Type B pancreatic cell (in vitro differentiated cells): Measurements from ENCODE around the gene FBXO45.

DNA sequence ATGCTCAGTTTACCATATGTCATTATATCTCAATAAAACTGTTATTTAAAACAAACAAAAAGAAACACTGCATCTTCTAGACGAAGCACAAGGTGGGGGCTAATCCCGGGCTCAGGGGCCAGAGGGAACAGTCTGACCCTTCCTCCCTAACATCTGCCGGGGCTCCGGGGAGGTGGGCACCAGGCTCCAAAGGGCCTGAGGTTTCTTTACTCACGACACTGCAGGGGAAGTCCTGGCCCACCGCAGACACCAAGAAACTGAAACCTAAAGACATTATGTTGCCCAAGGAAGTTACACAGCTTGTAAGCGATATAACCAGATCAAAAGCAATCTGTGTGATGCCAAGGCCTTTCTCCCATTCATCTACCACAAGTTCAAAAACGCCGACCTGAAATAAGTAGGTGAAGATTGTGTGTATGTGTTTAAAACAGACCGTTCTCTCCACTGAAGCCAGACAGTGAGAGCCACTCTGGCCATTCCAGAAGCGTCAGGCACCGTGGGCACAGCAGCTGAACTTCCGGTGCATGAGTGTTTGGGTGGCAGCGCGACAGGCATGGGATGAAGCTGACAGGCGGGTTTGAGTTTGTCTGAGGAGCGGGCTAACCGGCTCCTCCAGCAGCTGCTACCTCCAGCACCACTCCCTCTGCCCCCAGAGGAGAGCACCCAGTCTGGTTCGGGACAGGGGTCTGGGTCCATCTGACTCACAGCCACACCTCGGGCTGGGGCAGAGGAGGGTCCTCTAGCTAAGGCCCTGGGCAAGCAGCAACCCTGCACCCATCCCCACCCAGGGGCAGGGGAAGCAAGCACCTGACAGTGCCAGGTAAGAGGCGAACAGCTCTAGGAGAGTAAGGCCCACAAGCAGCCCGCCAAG, 1.4 kb downstream of the TNK2 start:
- PRO-cap = no peak

GRCh38 chr3:195932400-195933019, 24.2 kb upstream of the TNK2 start:
- PRO-cap = no peak

DNA sequence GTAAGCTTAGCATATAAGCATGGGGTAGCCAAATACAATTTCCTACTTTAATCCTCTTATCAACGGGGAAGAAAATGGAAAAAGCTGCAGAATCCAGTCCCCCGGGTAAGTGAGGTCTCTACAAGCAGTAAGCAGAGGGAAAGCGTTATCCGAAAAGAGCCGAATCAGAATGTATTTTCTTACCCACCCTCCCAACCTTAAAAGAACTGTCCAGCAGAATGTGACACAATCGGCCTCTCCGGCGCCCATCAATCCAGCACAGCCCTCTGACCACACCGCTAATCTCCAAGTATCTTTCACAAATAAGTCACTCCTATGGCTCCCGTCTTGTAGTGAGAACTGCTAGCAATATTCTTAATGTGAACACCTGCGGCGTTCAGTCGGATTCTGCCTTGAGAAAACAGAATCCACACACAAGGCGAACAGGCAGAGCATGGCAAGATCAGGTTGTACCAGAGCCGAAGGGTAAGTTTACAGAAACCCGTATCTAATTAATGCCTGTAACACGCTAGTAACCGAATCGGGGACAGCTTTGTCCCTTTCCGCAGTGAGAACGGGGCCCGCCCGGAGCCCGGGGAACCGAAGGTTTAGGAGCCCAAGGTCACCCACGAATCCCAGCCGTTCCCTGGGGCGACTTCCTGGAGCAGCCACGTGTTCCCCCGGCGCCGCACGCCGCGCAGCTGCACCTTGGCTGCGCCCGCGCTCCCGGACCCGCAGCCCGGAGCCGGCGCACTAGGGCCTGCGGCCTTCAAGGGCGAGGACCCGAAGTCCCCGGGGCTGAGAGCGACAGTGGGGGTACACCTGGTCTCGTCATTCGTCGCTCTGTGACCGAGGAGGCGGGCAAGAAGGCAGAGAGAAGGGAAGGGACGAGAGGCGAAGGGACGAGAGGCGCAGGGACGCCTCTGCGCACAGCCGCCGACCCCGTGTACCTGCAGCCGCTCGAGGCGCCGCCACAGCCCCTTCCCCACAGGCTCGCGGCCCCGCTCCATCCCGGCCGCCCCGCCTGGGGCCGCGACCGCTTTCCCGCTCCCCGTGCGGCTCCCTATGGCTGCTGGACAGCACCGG, 656 bp downstream of the TFRC start:
- PRO-cap = bidirectional peak, plus-strand start at position 652 of the sequence, minus-strand start at position 627 of the sequence

GRCh38 chr3:196115624-196116215, 33.8 kb upstream of the TFRC start:
- PRO-cap = no peak

GRCh38 chr3:196126929-196127926, 45.3 kb upstream of the TFRC start:
- PRO-cap = no peak

DNA sequence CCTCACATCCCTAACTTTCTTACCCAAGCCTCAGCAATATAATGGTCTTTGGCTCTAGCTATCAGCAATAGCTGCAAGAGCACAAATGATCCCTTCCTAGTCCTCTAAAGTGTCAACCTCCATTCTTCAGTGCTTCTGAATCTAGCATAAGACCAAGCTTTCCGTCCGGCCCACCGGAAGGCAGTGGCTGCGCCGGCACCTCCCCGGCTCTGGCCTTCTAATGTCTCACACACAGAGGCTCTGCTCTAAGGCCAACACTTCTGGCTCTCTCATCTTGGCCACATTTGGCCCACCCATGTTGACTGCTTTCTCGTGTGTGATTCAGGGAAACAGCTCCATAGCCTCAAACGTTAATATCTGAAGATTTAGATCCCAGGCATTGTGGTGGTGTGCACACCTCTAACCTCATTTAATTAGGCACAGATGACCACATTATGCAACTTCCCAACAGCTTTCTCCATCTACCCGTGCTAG, 19.1 kb downstream of the SLC51A start:
- PRO-cap = no peak

GRCh38 chr3:196407045-196407607, 25.1 kb downstream of the UBXN7 start:
- PRO-cap = no peak

DNA sequence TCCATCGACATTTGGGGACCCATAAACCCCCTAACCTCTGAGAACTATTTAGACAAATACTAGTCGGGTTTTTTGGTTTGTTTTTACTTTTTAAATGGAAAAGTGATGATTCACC, 1.0 kb downstream of the RNF168 start:
- PRO-cap = no peak

- PRO-cap = bidirectional peak, plus-strand start at chr3:196568929, minus-strand start at chr3:196568548
Observed at GRCh38 chr3:196568446-196569698, at the start of gene FBXO45. TSS of gene FBXO45 (plus strand) at chr3:196568660.

GRCh38 chr3:196652890-196653630, 13.6 kb downstream of the NRROS start:
- PRO-cap = no peak

DNA sequence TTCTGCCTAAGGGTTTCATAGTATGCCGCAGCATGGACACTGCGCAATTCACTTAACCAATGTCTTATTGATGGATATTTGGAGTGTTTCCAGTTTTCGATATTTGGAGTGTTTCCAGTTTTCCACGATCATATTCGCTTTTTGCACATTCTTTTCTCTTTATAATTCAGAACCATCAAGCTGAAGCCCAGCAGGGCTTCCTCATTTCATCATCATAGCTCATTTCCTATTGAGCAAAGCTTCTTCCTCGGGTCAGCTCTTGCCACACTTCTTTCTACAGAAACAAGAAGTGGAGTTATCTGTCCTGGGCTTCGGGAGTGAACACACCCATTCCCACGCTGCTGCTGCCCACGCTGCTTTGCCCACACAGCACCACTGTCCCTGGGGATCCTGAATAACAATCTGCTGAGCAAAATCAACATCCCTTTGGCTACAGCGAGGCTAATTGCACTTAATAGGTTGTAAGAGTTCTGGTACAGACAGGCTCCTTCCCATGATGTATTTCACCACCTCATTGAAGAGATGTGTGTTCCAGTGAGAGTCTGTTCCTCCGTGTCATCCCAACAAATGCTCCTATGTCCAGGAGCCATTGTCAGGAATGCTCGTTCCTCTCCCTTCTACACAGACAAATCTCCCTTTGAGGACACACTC, 23.7 kb downstream of the CEP19 start:
- PRO-cap = no peak

DNA sequence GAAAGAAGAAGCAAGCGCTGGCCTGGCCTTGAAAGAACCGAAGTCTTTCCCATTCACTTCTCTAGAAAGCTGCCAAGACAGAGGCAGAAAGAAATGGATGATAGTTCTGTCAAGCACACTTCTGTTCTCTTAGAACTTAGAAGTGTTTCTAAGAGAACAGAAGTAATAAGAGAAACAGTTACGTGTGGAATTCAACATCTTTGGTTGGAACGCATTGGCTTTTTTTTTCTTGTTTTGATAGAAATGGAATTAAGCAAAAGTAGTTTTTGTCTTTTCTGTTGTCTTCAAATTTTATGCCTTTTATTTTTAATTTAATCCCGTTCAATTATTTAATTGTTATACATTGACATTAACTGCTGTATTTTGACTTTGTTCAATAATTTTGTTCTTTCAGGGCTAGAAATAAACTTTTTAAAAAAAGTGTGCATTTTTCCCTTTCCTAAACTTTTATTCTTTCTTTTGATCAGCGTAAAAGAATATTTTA, 35.6 kb upstream of the SENP5 start:
- PRO-cap = no peak

DNA sequence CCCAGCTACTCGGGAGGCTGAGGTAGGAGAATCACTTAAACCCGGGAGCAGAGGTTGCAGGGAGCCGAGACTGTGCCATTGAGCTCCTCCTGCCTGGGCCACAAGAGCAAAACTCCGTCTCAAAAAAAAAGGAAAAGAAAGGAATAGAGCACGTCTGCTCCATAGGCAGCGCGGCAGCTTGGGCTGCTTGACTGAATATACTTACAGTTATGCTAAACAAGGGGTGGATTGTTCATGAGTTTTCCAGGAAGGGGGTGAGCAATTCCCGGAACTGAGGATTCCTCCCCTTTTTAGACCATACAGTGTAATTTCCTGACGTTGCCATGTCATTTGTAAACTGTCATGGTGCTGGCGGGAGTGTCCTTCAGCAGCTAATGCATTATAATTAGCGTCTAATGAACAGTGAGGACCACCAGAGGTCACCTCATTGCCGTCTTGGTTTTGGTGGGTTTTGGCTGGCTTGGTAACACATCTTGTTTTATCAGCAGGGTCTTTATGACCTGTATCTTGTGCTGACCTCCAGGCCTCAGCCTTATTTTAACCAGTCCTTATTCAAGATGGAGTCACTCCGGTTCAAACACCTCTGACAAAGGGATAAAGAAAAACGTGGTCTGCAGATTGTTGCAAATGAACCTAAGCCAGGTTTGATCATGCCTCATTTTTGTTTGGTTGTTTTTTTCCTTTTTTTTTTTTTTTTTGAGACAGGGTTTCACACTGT, 25.0 kb upstream of the SENP5 start:
- PRO-cap = no peak

DNA sequence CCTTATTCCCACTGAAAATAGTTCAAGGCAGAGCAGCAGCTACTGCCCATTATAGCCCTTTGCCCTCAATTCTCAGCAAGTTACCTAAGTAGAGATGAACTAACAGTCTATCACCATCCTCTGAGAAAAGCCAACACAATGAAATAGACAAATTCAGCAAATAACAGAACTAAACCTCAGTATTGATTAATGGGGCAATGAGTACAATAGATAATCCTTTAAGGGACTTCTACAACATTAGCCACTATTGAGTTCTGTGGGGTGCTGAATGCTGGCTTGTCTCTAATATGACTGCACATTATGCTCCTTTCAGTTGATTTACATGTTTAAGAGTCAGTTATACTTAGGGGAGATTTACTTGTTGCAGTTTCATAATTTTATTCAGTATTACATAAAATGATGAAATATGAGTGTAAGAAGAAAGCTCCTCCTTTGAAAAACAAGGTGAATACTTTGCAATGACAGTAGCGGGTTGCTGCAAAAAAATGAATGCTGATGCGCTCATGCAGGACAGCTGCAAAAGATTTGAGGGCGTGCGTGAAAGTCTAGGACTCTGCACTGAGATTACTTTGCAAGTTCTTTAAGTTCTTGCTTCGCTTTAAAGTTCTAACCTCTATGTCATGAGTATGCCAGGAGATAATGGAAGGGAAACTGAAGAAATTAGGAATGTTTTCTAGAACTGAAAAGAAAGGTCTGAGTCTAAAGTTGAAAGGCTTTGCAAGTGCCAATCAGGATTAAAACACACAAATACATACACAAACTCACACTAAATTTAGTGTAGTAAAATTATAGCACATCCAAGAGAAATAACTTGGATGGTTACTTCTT, 22.6 kb downstream of the SENP5 start:
- PRO-cap = no peak

DNA sequence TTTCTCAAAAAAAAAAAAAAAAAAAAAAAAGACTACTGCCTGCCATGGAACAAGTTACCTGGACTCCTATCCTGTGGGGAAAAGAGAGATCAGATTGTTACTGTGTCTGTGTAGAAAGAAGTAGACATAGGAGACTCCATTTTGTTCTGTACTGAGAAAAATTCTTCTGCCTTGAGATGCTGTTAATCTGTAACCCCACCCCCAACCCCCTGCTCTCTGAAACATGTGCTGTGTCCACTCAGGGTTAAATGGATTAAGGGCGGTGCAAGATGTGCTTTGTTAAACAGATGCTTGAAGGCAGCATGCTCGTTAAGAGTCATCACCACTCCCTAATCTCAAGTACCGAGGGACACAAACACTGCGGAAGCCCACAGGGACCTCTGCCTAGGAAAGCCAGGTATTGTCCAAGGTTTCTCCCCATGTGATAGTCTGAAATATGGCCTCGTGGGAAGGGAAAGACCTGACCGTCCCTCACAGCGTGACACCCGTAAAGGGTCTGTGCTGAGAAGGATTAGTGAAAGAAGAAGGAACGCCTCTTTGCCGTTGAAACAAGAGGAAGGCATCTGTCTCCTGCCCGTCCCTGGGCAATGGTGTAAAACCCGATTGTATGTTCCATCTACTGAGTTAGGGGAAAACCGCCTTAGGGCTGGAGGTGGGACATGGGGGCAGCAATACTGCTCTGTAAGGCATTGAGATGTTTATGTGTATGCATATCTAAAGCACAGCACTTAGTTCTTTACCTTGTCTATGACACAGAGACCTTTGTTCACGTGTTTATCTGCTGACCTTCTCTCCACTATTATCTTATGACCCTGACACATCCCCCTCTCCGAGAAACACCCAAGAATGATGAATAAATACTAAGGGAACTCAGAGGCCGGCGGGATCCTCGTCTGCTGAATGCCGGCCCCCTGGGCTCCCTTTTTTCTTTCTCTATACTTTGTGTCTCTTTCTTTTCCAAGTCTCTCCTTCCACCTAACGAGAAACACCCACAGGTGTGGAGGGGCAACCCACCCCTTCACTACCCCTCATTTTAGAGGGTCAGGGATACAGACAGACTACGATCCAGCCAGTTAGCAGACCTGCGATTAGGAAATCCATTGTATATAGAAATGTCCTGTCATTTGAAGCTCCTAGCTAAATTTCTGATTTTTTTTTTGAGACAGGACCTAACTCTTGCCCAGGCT, 1.9 kb downstream of the NCBP2AS2 start:
- PRO-cap = no peak

- PRO-cap = no peak
Observed at GRCh38 chr3:196962080-196962752, 6.4 kb downstream of the PIGZ start.

DNA sequence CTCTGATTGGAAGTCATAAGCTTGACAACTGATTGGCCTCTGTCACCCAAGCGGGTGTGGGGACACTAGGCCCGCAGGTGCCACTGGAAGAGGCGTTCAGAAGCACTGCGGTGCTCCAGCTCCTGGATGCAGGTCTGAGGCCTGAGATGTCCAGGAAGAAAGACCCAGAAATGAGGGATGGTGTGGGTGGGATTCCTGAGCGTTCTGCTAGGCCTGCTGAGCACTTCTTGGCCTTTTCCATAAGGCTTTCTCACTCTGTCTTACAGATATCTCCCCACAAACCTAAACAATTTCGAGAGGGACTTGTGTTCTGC, 25.4 kb downstream of the MELTF start:
- PRO-cap = no peak

GRCh38 chr3:197016824-197017615, 12.6 kb downstream of the MELTF start:
- PRO-cap = no peak

DNA sequence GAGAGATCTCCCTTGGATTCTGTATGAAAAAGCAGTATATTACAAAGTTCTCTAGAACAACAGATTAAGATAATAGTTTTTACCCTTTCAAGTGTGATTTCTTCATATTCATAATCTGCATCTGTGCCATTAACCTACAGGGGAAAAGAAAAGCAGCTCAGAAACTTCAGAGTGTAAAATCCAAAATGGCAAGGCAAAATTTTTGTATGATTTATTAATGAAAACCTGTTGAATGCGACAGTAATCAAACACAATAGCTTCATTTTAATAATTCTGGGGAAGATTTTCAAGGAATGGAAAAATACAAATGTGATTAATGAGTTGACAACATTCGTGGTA, 113.0 kb upstream of the MELTF start:
- PRO-cap = no peak

DNA sequence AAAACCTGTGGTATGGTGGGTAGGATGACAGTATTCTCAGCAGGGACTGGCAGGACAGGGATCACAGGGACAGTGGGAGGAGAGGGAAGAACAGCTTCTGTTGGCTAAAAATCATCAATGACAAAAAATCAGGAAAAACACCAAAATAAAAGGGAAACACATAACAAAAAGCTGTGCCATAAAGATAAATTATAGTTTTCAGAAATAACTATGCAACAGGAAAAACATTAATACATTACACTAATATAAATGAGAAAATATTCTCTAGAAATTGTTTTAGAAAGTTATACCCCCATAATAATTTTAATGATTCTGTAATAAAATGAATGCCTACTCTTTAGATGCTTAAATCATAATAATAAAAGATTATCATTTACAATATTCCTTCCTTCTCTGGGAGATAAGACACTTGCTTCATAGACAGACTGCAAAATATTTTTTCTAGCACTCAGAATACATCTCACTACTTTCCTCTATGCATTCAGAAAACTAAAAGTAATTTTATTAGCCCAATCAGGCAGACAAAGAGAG, 132.1 kb upstream of the MELTF start:
- PRO-cap = no peak